ENCODE measurements around a stretch of chr1.

- RRBS = no CpG with 5 or more reads among the region's 15 CpGs
These were observed 8.1 kb downstream of the GPR137B start for GRCh38 chr1:236150431-236150908.

DNA sequence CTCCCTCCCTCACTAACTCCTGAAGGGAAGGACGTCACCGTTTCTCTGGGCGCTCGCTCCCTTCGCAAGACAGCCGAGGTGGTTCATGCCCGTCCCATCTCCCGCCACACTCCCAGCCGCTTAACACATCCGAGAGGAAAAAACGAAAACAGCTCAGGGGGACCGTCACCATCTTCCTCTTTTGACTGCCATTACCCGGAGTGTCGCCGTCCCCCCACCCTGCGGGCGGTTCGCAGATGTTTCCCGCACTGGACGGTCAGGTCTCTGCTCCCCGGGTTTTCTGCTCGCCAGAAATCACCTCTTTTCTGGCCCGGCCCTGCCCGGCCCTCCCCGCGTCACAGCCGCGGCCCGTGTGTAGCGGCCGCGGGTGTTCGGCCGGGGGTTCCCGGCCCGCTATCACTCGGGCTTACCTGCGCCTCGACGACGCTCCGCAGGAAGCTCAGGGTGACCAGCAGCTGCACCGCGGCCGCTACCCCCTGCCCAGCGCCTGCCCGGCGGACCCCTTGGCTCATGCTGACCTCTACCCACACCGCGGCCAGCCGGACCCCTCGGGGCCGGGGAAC, 405 bp downstream of the ERO1B start:
- RRBS = 3% methylated on average over 34 of the region's 53 CpGs

DNA sequence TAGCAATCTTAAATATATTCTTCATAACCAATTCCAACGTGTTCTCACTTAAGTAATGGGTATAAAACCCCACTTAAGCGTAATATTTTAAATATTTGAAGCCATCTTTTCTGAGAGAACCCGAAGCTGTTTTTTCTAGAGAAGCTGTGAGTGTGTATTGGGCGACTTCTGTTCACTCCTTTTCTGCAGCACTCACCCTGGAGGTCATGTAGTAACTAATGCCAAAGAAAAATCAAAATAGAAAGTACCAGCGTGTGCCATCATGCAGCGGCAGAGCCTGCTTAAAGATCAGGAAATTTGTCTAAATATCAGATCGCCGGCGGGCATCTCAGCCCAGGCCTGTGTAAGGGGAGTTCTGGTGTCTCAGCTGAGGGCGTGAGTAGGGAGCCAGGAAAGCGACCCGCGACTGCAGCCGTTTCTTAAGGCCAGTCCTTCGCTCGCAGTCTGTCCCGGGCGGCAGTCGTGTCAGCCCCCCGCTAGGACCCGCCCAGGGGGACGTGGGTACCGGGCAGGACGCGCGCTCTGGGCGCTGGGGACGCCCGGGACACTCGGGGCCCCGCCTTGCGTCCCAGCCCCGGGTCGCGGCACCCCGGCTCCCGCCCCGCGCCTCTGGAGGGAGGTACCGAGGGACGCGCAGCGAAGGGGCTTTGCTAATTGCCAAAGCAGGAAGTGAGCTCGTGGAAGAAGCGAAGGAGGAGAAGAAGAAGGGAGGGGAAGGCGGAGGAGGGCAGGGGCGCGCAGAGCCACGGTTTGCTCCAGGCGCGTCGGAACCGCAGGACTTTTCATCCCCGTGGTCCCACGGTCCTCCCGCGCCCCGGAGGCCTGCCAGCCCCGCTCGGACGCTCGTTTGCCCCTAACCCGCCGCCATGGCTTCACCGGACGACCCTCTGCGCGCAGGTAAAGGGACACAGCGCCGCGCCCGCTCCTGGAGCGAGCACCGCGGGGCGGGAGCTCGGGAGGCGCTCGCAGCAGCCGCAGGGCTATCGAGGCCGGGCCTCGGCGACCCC, 981 bp downstream of the EDARADD start:
- RRBS = 4% methylated on average over 21 of the region's 84 CpGs

DNA sequence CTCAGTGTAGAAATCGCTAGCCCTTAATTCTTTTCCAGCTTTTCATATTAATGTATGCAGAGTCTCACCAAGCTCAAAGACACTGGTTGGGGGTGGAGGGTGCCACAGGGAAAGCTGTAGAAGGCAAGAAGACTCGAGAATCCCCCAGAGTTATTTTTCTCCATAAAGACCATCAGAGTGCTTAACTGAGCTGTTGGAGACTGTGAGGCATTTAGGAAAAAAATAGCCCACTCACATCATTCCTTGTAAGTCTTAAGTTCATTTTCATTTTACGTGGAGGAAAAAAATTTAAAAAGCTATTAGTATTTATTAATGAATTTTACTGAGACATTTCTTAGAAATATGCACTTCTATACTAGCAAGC, 25.7 kb downstream of the LGALS8 start:
- RRBS = no CpG with 5 or more reads among the region's 3 CpGs

DNA sequence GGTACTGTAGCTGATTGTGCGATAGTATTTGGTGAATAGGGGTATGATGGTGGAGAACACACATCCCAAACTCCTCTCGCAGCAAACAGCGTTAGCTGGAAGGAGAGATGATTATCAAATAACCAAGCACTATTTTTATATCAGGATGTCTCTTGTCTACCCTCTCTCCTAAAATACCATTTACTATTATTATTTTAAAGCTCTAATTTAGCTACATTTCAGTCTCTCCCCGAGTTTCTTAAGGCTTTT, 1.4 kb downstream of the ACTN2 start:
- RRBS = no CpG with 5 or more reads among the region's 4 CpGs

- RRBS = no CpG with 5 or more reads among the region's 7 CpGs
These were observed 13.0 kb downstream of the ACTN2 start for GRCh38 chr1:236699252-236699809.

DNA sequence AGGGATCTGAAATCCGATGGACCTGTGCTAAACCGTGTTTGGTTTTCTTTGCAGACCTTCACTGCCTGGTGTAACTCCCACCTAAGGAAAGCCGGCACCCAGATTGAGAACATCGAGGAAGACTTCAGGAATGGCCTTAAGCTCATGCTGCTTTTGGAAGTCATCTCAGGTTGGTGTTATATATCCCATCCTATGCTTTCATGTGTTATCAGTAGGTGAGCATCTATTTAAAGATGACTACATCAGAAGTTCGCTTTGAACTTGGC, 31.4 kb downstream of the ACTN2 start:
- RRBS = no CpG with 5 or more reads among the region's 5 CpGs

DNA sequence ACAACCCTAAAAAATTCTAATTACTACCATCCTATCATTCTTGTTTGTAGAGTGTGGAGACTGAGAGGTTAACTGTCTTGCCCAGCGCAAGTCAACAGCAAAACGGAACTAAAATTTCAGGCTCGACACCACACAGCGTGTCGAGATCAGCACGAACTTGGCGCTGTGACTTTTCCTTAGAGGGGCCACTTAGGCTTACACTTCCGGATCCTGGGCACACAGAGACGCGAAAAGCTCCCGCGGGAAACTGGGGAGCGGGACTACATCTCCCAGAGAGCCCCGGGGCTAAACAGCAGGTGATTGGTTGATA, 245 bp upstream of the MTR start:
- RRBS = 3% methylated on average over 6 of the region's 14 CpGs

DNA sequence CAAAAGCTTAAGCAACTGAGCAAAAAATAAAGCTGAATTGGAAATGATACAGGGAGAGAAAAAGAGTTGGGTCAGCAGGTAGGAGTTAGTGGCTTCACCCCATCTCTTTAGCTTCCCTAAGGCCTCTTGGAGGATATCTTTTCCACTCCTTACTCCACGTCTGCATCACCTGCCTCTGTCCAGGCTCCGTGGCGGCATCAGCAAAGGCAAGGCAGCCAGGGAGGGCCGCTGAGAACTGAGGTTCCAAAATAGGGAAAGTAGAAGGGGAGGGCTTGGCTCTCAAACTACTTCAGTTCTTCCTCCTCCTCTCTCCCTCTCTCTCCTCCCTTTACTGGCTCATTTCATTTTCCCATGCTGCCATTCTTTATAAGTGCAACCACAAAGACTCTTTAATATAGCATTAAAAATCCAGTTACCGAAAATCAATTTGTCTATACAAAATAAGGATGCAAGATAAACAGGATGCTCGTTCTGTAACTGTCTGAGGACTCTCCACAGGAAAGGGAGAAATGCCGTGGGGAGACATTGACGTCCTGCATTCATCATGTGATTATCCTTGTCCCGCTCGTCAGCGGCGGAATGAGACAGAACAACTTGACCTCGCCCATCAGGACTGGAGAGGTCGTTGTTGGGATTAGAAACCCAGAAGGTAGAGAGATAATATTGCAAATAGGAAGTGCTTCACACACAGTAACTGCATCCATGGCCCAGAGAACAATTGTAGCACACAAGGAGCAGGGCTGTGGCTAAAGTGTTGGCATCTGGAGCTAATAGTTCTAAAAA, 3.1 kb upstream of the MT1HL1 start:
- RRBS = no CpG with 5 or more reads among the region's 14 CpGs

- RRBS = no CpG with 5 or more reads among the region's 17 CpGs
These were observed 8.7 kb upstream of the MT1HL1 start for GRCh38 chr1:237012665-237013712.

DNA sequence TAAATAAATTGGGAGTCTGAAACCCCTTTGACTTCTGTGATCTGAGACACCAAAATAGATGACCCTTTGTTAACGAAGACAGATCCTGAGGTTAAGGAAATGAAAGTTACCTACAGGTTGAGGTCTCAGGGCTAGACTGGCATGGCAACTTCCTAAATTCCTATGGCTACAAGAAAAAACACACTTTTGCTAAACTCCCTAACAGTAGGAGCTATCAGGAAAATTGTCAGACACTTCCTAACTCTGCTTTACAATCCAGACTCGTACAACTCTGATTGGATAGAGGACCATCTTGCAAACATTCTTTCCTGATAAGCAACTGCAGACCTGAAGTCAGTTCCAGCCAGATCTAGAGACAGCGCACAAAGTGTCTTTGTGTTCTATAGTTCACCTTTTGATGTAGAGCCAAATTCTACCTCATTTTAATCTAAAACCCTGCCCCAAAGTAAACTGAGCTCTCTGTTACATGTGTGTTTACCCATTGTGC, 22.0 kb downstream of the ZP4 start:
- RRBS = no CpG with 5 or more reads among the region's 3 CpGs

DNA sequence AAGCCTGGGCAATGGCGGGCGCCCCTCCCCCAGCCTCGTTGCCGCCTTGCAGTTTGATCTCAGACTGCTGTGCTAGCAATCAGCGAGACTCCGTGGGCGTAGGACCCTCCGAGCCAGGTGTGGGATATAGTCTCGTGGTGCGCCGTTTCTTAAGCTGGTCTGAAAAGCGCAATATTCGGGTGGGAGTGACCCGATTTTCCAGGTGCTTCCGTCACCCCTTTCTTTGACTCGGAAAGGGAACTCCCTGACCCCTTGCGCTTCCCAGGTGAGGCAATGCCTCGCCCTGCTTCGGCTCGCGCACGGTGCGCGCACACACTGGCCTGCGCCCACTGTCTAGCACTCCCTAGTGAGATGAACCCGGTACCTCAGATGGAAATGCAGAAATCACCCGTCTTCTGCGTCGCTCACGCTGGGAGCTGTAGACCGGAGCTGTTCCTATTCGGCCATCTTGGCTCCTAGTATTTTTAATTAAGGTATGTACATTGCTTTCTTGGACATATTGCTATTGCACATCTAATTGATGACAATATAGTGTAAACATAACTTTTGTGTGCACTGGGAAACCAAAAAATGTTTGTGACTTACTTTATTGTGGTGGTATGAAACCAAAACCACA, 242.8 kb downstream of the CHRM3 start:
- RRBS = no CpG with 5 or more reads among the region's 32 CpGs

GRCh38 chr1:240596556-240596939, 15.4 kb downstream of the GREM2 start:
- RRBS = no CpG with 5 or more reads among the region's 6 CpGs

GRCh38 chr1:240612809-240613083, 791 bp upstream of the GREM2 start:
- RRBS = no CpG with 5 or more reads among the region's 6 CpGs

DNA sequence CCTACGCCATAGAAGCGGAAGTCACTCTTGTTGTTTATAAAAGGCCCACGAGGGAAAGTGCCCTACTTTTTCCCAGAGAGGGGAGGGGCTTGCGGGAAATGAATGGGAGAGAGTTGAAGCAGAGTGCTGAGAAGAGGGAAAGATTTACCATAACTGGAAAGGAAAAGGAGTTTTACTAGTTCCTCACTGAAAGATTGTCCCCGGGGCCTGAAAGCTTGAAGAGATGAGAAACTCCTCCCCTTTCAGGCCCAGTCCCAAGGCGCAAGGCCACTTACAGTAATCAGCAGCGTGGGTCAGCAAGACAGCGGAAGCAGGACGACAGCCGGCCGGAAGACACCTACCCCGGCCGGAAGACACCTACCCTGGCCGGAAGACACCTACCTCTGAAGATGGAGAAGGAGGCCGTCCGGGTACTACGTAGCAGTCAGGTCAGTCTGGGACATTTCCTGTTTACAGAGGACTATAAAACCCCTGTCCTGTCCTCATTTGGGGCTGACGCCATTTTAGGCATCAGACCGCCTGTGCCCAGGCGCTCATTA, 222.3 kb downstream of the RGS7 start:
- RRBS = no CpG with 5 or more reads among the region's 20 CpGs

DNA sequence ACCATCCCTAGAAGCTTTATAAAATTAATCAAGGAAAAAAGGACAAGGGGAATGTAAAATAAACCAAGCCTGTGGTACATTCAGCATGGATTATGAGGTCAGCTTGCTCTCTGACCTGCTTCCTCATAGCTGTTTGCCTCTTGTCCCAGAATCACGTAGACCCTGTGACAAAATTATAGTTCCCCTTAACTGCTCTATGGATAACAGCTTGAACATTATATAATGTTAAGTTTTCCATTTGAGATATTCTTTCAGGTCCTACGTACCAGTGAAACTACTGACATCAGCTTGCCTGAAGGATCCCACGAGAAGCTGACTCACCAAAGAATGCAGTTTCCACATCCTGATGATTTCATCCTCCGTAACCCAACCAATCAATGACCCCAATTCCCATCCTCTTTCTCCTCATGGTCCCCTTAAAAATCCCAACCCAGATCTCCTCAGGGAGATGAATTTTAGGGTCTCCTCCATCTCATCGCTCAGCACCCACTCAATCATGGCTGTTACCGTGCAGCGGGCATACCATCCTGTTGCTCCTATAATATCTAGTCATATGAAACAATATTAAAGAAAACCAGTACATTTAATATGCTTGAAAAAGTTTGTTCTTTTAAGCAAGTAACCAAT, 27.6 kb downstream of the CHML start:
- RRBS = no CpG with 5 or more reads among the region's 7 CpGs

DNA sequence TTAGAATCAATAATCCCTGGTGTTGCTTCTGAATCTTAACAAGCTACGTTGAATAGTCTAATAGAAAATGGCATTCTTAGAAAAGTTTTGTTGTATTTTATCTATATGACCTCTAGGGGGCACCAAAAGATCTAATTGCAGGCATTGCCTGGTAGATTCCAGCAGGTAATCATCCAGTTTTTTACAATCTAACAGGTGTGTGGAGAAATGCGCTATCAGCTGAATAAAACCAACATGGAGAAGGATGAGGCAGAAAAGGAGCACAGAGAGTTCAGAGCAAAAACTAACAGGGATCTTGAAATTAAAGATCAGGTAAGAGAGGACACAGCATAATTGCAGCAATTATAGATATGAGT, 88.2 kb downstream of the SDCCAG8 start:
- RRBS = no CpG with 5 or more reads among the region's 2 CpGs

- RRBS = no CpG with 5 or more reads among the region's 13 CpGs
These were observed 226.3 kb downstream of the SDCCAG8 start for GRCh38 chr1:243481949-243482813.

- RRBS = no CpG with 5 or more reads among the region's 6 CpGs
These were observed 281.8 kb downstream of the SDCCAG8 start for GRCh38 chr1:243537611-243538053.

DNA sequence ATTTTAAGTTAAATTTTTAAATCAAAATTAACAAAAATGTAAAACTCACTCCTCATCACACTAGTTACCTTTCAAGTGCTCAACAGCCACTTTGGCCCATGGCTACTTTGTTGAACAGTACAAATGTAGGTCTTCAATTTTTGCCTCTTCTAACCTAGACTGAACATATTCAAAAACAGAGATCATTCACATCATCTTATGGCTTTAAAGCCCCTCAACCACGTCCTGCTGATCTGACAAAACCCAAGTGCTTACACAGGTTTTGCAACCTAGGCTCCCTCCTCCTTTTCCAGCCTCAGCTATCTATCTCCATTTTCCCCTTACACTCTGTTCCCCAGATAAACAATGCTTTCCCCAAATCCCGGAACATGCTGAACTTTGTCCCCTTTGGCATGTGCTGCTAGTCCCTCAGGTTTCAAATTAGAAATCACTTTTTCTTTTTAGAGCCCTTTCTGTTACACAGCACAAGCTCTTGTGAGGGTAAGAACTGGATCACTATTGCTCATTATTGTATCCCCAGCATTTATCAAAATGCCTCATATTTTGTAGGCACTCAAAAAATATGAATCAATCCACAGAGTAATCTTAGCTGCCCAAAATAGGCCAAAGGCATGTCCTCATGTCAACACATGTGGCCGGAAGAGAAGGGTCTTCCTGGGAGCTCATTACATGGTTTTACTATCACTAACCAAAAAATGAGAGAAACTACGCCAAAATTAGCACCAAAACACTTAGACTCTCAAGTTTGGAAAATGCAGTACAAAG, 110.4 kb downstream of the AKT3 start:
- RRBS = no CpG with 5 or more reads among the region's 4 CpGs